Vermiform appendix (tissue), 1 donor: ENCODE measurements around the gene NOL7.

GRCh38 chr6:12350578-12350891, 60.4 kb downstream of the EDN1 start:
- PRO-cap = no peak

GRCh38 chr6:12383338-12383868, 93.2 kb downstream of the EDN1 start:
- PRO-cap = no peak

- PRO-cap = bidirectional peak, plus-strand start at chr6:13272296, minus-strand start at chr6:13272152; bidirectional peak, plus-strand start at chr6:13272727, minus-strand start at chr6:13272600
Measured at GRCh38 chr6:13271920-13273129, 56.0 kb downstream of the TBC1D7 start.

DNA sequence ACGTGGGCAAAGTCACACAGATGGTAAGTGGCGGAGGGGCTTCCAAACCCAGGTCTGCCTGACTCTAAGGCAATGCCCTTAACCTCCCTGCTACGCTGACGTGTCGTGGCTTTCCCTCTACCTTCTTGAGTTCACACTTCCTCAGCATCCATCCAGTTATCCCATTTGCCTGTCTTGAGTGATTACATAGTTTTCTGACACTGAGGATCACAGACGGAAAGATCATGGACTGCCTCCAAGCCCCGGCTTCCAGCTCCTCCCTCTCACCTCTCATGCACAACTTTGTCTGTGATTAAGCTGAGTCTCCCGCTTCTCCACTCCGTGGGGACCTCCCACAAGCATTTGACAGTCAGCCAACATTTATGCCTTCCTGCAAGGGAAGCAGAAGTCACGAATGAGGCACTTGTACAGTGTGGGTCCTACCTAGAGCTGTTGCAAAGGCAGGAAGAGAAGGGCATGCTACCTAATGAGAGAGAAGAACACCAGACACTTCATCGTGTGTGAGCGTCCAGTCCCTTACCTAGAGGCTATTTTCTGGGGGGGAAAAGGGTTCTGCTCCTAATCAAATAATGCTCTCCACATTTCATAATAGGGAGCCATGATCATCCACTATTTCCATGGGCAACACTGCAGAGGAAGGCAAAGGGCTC, 33.7 kb downstream of the TBC1D7 start:
- PRO-cap = no peak

- PRO-cap = no peak
Measured at GRCh38 chr6:13354122-13355022, 26.0 kb upstream of the TBC1D7 start.

- PRO-cap = no peak
Measured at GRCh38 chr6:13365038-13365690, 36.8 kb upstream of the TBC1D7 start.

DNA sequence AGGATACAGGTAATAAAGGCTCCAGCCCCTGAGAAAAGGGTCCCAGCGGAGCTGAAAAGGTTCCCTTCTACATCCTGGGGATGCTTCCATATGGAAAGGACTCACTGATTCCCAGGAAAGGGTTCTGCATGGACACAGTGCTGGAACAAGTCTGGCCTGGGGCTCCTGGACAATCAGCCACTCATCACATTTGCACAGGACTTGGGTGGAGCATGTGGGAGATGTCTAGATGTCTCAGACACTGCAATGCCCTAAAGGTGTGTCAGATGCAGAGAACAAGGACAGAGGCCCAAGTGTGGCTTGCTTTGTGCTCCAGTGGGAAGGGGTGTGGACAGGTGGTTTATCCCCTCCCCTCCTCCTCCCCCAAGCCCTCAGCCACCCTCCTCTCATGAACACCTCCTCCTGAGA, 53.1 kb upstream of the TBC1D7 start:
- PRO-cap = no peak

DNA sequence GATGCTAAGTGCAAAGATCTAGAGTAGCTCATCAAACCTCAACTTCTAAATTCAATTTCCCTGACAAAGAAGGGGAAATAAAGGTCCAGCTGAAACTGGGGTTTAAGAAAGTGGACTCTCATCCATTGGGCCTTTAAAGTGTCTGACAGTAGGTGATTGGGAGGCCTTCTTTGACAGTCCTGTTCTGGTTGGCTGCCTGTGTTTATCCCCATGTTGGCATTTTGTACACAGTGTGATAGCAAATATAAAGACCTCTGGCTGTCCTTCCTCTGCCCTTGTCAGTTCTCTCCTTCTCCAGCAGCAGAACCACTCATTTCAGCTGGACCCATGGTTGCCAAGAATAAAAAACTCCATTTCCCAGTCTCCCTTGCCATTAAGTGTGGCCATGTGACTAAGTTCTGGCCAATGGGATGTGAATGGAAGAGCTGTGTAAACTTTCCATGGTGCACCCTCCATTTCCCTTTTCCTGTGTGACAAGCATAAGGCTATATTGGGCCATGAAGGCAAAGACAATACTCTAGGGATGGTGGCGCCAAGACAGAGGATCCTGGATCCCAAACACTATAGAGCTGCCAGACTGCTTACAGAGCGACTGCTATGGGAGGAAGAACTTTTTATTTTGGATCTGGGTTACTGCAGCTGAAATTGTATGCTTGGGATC, 78.4 kb upstream of the TBC1D7 start:
- PRO-cap = no peak

GRCh38 chr6:13434771-13435231, 52.6 kb downstream of the GFOD1 start:
- PRO-cap = no peak

DNA sequence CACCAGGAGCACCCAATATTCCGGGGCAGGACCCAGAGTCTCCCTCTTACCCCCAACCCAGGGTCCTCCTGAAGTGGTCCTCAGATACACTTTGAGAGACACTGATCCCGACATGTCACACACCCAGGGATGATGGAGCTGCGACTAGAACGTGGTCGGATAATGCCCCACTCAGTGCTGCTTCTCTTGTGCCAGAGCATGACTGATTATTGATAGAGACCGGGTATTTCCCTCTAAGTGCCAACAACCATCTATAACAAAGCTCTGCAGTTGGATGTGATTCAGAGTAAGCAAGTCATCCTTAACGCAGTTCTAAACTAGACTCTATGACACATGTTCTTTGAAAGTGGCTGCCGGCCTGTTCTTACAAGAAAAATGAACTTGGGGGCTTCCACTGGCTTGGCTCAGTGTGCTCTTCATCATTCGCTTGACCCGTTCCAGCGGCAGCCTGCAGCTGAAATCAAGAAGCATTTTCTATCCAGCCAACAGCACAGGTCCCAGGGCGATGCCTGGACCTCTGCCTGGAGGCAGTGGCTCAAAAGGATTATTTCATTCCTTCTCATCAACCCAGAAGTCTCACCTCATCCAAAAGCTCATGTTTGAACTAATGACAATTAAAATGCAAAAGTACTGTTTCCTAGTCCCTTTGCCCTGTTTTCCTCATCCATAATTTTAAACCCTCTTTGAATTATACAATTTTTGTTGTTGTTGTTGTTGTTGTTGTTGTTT, 29.8 kb downstream of the GFOD1 start:
- PRO-cap = no peak

- PRO-cap = no peak
Measured at GRCh38 chr6:13479659-13480636, 7.5 kb downstream of the GFOD1 start.

- PRO-cap = no peak
Measured at GRCh38 chr6:13523770-13524419, 36.5 kb upstream of the GFOD1 start.

DNA sequence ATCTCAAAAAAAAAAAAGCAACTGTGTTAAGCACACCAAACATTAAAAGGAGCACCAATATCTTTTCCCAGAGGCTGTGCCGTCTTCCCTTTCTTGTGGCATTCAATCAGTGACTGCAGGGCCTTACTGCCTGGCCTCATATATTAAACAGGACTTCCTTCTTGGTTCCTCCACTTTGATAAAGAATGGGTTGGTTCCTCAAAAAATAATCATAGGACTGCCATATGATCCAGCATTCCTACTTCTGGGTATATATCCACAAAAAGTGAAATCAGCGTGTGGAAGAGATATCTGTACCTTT, 40.2 kb upstream of the GFOD1 start:
- PRO-cap = no peak

DNA sequence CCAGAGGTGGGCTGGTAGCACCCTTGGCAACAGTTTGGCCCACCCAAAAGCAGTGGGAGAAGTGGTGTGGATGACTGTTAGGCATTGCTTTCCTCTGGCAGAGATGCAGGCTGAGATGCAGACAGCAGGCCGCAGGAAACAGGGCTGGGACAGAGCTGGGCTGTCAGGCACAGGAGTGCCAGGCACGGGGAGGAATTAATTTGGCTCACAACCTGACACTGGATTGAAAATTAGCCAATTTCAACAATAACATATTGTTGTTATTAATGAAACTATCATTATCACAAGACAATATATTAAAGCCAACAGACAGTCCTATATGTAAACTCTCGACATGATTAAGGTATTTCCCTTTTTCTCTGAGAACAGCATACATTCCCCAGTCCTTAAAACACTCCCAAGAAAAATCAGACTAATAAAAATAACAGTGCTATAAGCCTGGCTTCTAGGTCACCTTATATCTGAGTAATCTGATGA, 15.6 kb upstream of the SIRT5 start:
- PRO-cap = no peak

DNA sequence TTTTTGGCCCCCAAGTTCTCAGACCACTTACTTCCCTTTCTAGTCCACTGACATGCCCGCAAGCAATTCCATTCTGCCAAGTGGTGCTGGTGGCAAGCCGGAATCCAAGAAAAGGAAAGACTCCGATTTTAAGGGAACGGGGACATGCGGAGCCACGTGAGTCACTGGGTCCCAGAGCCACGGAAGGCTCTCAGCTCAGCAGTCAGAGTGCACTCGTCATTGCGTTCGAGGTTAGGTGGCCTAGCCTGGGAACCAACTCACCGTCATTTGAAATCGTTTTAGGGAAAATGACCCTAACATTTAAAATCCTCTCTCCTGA, 738 bp upstream of the SIRT5 start:
- PRO-cap = no peak

DNA sequence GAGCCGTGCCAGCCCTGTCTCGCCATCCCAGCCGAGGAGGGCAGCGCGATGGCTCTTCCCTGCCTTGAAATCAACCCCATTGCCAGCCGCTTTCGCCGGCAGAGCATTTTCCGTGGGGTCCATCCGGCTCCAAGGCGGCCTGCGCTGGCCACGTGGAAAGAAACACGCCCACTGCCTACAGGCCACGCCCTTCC, 201 bp upstream of the NOL7 start:
- PRO-cap = bidirectional peak, plus-strand start outside the sequence, minus-strand start at position 132 of the sequence

DNA sequence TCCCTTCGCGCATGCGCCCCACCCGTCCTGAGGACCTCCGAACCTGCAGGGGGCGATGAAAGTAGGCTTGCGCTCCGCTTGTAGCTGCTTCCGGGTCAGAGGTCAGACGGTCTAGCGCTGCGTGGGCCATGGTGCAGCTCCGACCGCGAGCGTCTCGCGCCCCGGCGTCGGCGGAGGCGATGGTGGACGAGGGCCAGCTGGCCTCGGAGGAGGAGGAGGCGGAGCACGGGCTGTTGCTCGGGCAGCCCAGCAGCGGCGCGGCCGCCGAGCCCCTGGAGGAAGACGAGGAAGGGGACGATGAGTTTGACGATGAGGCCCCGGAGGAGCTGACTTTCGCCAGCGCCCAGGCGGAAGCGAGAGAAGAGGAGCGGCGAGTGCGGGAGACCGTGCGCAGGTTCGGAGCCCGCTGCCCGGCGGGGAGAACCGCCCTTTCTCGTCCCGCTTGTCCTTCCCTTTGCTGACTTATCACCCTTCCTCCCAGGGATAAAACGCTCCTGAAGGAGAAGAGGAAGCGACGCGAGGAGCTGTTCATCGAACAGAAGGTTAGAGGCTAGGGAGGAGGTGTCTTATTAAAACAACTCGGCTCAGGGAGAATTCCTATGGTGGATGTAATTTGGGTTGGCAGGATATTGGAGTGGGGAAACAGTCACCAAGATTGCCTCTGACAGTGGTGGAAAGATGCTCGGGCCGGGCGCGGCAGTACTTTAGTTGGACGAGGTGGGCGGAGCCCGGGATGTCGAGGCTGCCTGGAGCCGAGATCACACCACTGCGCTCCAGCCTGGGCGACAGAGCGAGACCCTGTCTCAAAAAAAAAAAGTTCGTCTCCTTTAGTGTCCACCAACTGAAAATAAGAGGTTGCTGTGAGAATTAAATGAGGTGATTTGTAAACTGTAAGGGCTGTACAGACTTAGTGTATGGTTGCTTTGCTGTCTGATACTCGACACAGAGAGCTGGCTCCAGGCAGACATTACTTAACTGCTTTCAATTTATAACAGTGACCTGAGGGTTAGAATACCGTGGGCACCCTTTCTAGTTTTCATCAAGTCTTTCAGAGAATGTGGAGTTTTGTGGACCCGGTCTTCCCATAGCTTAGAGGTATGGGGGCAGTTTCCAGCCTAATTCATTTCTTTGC, at the start of gene NOL7:
Gene NOL7 (plus strand): TSS at position 105 of the 1,132 bp plus-strand sequence.
- PRO-cap = bidirectional peak, plus-strand start at position 105 of the sequence, minus-strand start outside the sequence; bidirectional peak, plus-strand start at position 734 of the sequence, minus-strand start at position 680 of the sequence

- PRO-cap = no peak
Measured at GRCh38 chr6:14091553-14091875, 26.1 kb upstream of the CD83 start.

- PRO-cap = bidirectional peak, plus-strand start at chr6:14095697, minus-strand start at chr6:14095444
Measured at GRCh38 chr6:14095169-14096011, 22.2 kb upstream of the CD83 start.

DNA sequence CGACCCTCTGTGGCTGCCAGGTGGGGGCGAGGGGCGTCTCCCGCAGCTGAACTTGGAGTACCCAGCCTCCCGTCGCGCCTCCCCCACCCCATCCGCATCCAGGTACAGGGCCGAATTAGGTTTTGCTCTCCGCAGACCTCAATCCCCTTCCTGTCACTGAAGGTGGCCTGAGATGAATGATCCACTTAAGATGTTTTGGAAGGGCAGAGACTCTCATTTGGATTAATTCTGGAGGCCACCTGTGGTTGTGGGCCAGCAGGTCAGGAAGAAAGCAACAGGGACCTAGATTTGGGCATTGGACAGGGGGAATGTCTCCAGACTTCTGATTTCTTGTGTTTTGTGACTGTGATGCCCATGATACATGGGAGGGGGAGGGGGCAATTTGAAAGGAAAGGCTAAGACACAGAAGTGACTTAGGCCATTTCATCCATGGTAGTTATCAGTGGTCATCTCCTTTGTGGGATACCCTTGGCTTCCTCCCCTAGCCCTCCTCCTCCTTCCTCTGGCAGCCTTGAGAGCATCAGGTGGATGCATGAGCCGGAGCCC, 644 bp downstream of the CD83 start:
- PRO-cap = bidirectional peak, plus-strand start at position 67 of the sequence, minus-strand start at position 79 of the sequence